Daoy (cell line): Measurements from ENCODE around the genes HDHD5 and PEX26.

GRCh38 chr22:16722065-16722381 lies 103.2 kb downstream of the XKR3 start:
- RAMPAGE, long total RNA, result no peak

DNA sequence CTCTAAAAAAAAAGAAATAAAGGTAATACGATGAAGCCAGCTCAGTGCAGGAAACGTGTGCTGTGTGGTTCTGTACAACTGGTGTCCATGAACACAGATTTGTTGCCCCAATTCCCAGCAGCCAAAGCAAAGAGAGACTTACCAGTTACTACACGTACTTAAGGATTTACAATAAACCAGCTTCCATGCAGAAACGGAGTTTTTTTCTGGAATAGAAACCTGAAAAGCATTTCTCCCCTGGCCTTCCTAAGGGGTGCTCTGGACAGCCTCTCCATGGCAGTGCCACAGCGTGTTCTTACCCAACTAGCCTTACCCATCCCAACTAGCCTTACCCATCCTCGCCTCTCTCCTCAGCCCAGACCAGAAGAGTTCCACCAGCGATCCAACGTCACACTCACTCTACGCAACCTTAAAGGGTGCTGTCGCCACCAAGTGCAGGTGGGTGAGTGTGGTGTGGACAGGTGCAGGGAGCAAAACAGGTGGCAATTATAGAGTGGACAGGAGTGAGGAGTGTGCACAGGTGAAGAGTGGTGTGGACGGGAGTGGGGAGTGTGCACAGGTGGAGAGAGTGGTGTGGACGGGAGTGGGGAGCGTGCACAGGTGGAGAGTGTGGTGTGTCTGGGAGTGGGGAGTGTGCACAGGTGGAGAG lies 17.9 kb downstream of the TMEM121B start:
- RAMPAGE, long total RNA, result no peak

GRCh38 chr22:17113958-17115083 lies 6.8 kb downstream of the TMEM121B start:
- RAMPAGE, long total RNA, result no peak

- RAMPAGE, long total RNA, result no peak
Observed at GRCh38 chr22:17158322-17159305, at the start of gene HDHD5. Gene HDHD5, minus strand, starts transcription at chr22:17159277.

DNA sequence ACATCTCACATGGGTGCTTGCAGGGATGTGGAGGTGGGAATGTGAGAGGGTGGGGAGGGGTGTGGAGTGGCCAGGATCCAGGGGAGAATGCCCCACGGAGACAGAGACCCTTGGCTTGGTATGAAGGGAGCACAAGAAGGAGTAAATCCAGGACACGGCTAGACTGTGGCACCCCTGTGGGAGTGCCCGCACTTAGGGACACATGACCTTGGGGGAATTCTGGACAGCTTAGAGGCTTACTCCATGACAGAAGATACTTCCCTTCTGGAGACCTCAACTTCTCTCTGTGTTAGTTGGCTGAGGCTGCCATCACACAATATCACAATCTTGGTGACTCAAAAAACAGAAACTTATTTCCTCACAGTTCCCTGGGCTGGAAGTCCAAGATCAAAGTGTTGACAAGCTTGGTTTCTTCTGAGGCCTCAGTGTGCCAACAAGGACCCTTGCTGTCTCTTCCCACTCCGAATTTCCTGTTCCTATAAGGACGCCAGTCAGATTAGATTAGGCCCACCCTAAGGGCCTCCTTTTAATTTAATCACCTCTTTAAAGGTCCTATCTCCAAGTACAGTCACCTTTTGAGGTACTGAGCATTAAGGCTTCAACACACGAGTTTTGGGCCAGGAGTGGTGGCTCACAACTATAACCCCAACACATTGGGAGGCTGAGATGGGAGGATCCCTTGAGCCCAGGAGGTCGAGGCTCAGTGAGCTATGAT lies 22.8 kb upstream of the ADA2 start:
- RAMPAGE, long total RNA, result no peak

DNA sequence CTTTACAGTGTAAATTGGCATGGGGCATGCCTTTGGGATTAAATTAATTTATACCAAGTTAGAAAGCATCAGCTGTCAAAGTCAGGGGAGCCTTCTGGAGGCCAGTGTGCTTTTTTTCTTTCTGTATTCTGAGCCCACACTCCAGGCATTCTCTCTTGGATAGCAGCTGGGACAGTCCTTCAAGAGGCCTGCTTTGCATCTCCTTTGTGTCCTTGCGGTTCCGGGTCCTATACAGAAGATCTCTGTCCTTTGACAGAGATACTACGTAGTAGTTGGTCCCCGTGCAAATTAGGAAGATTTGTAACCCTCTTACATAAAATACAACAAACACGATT lies 91.1 kb upstream of the SLC25A18 start:
- RAMPAGE, long total RNA, result no peak

DNA sequence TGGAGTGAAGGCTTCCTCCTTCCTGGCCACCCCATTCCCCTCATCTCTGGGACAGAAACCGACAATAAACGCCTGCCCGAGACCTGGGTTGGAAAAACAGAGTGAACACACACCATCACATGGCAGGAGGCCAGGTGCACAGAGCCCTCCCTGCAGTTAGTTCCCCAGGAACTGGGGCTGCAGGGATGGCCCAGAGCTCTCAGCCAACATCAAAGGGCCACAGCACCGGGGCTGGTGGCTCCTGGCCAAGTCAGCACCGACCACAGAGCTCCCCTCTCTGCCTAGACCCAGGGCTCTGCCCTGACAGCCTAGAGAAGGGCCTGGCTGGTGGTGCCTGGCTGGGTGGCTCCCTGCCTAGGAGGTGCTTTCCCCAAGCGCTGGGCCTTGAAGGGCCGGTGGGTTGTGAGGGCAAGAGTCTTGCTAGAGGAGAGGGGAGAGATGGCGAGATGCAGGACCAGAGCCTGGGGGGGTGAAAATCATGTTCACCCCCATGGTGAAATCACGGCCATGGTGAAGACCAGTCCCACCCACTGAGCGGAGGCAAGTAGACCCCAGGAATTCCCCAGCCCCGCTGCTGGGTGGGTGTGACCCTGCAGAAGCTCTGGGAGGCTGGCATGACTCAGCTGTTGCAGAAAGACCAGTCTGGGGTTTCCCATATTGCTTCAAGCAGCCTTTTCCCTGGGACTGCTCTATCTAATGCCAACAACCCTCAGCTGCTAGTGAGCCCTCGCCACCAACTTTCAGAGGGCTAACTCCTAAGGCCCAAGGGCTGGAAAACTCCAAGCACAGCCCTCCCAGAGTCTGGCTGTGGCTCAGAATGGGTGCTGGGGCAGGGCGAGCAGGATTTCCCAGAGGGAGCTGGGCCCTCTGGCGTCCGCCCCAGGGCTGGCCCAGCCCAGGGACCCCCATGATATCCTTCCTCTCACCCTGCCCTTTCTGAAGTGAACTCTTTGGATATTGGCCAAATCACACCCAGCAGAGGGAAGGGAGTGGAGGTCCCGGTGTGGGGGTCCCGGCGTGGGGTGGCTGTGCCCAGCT lies 7.3 kb upstream of the BID start:
- RAMPAGE, long total RNA, result no peak

DNA sequence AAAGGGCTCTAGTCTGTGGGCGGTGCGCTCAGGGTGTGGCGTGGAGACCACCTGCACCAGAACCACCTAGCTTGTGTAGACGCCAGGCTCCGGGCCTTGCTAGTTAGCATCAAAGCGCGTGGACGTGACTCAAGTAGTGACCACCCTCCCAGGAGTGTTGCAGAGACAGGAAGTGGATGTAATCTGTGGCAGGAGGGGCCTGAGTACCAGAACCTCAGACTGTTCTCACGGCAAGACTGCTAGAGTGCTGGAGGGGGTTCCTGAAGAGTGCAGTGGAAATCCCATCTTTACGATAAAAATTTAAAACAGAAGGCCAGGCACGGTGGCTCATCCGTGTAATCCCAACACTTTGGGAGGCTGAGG lies 34.8 kb upstream of the BID start:
- RAMPAGE, long total RNA, result no peak

DNA sequence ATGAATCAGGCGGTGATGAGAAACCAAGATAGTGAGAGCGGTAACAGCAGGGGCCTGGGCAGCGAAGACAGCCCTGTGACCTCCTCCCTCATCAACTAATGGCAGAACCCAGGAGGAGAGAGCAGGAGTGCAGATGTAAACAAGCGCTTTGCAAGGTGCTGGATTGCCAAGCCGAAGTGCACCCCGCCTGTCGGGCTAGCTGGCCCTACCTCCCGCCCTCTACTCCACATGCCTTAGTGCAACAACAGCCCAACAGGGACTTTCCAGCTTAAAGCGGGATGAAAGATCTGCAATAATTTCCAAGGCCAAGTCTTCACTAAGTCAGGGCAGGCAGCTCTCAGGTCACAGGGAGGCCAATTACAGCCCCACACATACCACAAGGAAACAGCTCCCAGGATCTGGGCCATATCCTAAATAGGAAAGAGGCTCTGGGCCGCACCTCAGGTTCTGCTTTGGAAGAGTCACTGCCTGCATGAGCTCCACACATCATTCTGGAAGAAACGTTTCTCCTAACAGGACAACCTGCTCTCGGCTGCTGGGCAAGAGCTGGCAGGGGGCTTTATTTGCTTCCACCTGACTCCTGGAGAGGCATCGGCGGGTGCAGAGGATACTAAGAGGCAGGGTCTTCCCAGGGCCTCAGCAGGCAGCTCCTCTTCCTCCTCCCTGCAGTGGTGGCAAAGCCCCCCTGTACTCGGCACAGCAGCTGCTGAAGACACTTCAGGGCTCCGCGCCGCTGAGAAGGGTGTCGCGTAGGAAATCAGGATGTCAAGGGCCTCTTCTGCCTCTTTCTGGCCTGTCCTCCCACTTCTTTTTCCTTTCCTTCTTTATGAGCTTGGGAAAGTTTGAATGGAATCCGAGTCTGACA lies 72.4 kb upstream of the BID start:
- RAMPAGE, long total RNA, result no peak

DNA sequence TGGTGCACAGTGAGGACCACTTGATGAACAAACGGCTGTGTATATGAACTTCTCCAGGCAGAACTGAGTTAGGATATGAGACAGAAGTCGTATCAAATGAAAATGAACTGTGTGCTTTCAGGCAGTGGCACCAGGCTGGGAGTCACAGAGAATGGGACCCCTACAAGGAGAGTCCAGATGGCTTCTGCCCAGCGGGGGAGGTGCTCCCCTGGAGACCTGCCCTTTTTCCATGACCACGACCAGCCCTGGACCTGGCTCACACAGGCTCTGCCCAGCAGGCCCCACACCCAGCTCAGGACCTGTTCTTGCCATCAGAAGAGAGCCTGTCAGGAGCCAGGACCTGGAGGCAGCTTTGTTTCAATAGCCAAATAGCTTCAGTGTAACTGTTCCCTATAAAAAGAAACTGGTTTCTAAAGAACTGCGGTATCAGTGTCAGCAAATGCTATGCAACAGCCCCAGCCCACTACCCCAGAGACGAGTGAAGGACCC lies 104.8 kb downstream of the MICAL3 start:
- RAMPAGE, long total RNA, result no peak

DNA sequence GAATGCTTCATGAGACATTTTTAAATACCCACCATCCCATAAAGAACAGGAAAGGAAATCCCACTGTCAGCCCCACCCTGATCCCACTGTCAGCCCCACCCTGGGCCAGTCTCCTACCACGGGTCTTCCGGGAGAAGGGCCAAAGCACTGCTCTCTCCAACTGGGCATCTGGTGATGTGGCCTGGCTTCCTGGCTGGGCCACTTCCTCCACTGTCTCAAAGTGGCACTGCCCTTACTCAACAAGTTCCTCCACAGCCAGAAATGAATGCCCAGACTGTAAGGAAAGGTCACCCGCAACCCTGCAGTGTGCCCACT lies 73.5 kb downstream of the MICAL3 start:
- RAMPAGE, long total RNA, result no peak

- RAMPAGE, long total RNA, result no peak
Observed at GRCh38 chr22:18000959-18002026, 23.1 kb downstream of the MICAL3 start.

DNA sequence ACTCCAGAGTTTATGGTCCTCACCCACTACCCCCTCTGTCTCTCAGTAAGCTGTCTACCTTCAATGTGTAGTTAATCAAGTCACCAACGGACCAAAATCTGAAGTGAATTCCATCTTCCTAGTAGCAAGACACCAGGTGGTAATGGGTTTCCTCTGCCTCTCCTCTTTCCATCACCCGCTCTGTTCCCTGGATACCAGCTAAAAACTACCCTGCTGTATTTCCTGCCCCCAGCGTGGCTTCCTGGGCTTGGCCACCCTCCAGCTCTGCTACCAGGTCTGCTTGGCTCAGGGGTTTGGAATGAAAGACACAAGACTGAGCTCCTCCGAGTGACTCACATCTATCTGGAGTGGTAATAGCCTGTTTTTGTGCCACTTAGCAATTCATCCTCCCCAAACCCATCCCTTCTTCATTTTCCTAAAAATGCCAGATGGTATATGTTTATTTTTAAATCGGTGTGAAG lies 7.3 kb upstream of the MICAL3 start:
- RAMPAGE, long total RNA, result no peak

DNA sequence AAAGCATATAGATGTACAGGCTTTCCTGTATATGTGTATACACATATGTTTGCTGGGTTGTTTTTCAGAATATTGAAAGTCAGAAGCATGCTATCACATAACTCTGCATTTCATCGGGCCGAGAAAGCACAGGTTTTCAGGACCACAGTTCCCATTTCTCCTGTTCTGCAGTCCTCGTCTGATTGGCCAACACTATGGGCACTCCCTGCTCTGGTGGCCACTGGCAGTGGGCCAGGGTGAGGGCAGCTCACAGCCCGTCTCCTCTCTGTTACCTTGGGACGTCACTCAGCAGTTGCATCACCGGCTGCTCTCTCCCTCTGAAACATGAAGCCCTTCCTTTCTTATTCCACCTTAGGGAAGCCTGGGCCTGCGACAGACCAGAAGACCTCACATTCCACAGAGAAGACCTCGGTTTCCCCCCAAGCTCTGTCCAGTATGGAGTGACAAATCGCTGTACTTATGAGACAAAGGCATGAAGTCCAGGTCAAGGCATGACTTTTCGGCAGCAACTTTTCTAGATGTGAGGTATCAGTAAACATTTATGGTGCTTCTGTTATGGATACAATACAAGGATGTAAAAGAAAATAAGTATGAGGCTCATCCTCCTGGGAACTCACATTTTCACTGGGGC lies 11.4 kb upstream of the MICAL3 start:
- RAMPAGE, long total RNA, result no peak

GRCh38 chr22:18077626-18078798 lies at the start of gene PEX26:
Gene PEX26, plus strand, starts transcription at chr22:18077990.
- RAMPAGE, long total RNA, result no peak

DNA sequence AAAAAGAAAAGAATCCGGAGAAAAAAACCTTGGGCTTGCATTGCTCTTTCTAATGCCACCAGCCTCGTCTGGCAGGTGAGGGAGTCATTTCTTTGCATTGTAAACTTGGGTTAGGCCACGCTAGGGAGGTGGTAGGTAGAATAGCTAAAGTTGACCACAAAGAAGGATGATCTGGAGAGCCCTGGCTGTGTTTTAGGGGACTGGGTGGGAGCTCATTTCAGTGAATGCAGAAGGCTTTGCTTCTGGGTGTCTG lies 1.3 kb downstream of the PEX26 start:
- RAMPAGE, long total RNA, result no peak

GRCh38 chr22:18098807-18099399 lies 11.7 kb upstream of the TUBA8 start:
- RAMPAGE, long total RNA, result no peak

DNA sequence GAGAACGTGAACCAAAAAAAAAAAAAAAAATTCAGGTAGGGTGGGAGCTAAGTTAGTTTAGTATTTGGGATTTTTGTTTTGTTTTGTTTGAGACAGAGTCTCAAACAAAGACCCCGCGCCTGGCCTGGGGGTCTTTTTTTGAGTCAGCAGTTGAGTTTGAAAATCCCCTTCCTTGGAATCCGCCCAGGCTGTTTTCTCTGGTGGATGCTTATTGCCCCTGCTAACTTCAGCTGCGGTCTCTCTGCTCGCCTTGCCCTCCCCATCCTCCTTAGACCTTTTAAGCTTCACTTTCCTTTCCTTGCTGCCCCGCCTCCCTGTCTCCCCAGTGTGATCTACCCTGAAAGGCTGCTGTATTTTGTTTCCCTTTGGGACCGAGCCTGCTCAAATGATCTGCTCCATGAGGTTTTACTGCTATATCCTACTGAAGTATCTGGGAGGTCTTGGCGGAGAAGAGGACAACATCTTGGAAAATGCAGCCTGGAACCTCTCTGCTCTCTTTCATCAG lies 2.5 kb downstream of the USP18 start:
- RAMPAGE, long total RNA, result no peak

- RAMPAGE, long total RNA, result no peak
Observed at GRCh38 chr22:18938591-18938987, 2.5 kb upstream of the PRODH start.

- RAMPAGE, long total RNA, result no peak
Observed at GRCh38 chr22:18952954-18953443, 16.9 kb upstream of the PRODH start.